Lower leg skin (tissue), 2 donors: ENCODE results near the gene STAP2.

- PRO-cap, result no peak
- RAMPAGE, long total RNA, 2 experiments, result no peak in any of the 2 experiments
Observed at GRCh38 chr19:3979172-3980237, 5.8 kb downstream of the EEF2 start.

- PRO-cap, result no peak
- RAMPAGE, long total RNA, 2 experiments, result no peak in any of the 2 experiments
Observed at GRCh38 chr19:3980238-3981252, 4.7 kb downstream of the EEF2 start.

- PRO-cap, result no peak
- RAMPAGE, long total RNA, 2 experiments, result no peak in any of the 2 experiments
Observed at GRCh38 chr19:3983433-3983824, 1.8 kb downstream of the EEF2 start.

DNA sequence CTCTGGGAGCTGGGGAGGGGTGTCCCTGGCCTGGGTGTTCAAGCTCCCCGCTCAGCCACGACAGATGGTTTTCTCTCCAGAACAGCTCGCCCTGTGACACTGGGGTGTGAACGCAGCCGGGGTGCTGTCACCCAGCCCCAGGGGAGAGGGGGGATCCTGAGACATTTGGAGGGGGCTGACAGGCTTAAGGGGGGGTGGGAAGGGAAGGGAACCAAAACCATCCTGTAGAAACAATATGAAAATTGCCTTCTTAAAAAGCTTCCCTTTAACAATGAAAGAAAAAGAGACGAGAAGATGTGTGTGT, 21.4 kb downstream of the ZBTB7A start:
- PRO-cap, result no peak
- RAMPAGE, long total RNA, 2 experiments, result start-site peak on the minus strand in 1 of 2 experiments, centred at positions 64 to 272 of the sequence, 7 to 13 reads per replicate

DNA sequence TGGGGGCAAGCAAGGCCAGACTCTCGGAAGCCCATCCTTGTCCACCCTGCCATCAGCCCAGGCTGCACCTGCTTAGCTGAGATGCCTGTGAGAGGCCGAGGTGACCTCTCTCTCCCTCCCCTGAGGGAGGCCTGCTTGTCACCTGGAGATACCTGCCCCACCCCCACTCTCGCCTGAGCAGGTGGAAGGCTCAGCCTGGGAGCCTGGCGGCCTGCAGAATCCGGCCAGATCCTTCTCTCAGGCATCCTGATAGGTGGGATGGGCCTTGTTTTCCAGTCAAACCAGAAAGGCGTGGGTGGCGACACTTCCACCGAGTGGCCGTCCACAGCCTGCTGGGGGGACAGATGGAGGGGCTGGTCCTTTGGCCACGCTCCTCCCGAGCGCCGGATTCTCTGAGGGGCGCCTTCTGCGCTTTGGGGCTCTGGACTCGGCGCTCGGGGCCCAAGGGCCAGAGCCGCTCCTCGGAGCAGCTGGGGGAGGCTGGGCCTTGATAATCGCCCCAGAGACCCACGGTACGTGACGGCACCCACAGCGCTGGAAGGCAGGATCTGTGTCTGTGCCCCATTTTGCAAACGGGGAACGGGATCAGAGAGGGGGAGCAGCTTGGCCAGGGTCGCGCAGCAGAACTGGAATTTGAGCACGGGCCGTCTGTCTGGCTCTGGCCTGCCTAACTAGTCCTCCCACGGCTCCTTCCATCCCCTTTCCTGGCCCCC, 4.6 kb downstream of the ZBTB7A start:
- PRO-cap, result no peak
- RAMPAGE, long total RNA, 2 experiments, result no peak in any of the 2 experiments

DNA sequence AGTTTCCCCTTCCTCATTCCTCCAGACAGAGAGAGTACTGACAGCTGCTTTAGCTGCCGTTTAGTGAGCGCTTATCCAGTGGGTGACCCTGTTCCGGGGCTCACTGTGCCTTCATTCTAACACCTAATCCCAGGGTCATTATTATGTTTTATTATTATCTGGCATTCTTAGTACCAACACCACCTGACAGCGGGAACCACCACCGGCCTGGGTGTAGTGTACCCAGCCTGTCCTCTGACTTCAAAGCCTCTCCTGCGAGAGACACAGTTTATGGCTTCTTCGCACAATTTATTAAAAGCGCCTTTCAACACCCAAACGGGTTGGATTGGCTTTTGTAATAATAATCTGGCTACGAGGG, 1.3 kb upstream of the ZBTB7A start:
- PRO-cap, result no peak
- RAMPAGE, long total RNA, 2 experiments, result no peak in any of the 2 experiments

GRCh38 chr19:4069316-4069638, 2.6 kb upstream of the ZBTB7A start:
- PRO-cap, result no peak
- RAMPAGE, long total RNA, 2 experiments, result no peak in any of the 2 experiments

DNA sequence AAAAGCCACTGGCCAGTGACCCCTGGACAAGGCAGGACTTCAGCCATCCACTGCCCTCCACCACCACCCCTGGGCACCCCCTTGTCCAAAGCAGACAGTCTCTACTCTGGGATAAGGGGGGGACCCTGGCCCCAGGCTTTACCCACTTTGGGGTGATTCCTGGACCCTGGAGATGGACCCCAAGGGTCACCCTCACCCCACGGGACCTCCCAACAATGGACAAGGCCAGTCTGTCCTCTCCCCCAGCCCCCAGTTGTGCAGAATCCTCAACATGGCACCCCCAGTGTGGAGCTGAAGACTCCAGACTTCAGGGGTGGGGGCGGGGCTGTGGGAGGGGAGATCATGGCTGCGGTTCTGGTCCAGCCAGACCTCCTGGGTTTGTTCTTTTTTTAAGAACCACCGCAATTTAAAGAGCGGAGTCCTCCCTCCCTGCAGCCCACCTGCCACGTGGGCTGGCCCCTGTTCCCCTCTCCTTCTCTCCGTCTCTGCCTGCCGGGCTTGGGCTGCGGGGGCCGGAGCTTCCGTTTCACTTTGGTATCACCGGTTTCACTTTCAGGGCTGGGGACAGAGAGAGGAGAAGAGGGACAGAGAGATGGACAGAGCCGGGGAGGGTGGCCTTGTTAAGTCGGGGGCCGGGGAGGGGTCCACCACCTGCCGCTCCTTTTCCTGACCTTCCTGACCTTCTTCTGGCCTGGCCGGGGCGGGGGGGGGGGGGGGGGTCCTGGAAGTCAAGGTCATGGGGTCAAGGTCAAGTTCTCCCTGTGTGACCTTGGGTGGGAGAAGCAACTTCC, 11.1 kb upstream of the ZBTB7A start:
- PRO-cap, result bidirectional peak, plus-strand start at position 555 of the sequence, minus-strand start at position 487 of the sequence
- RAMPAGE, long total RNA, 2 experiments, result no peak in any of the 2 experiments

DNA sequence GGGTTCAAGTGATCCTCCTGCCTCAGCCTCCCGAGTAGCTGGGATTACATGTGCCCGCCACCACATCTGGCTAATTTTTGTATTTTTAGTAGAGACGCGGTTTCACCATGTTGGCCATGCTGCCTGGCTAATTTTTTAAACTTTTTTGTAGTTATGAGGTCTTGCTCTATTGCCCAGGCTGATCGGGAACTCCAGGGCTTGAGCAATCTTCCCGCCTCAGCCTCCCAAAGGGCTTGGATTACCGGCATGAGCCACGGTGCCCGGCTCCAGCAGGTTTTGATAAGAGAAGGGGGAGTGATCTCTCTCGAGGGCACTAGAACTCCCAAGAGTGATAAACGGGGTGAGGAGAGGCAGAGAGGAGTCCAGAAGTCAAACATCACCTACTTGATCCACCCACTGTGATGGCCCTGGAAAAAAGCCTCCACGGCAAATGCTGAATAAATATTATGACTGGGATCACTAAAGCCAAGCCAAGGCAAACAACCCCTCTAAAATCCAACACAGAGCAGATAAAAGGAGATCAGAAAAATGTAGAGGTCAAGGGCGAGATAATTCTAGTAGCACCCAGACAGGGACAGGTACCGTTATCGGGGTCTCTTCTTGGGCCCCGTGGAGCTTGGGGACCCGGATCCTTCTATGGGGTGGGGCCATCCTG, 4.0 kb upstream of the CREB3L3 start:
- PRO-cap, result no peak
- RAMPAGE, long total RNA, 2 experiments, result no peak in any of the 2 experiments

DNA sequence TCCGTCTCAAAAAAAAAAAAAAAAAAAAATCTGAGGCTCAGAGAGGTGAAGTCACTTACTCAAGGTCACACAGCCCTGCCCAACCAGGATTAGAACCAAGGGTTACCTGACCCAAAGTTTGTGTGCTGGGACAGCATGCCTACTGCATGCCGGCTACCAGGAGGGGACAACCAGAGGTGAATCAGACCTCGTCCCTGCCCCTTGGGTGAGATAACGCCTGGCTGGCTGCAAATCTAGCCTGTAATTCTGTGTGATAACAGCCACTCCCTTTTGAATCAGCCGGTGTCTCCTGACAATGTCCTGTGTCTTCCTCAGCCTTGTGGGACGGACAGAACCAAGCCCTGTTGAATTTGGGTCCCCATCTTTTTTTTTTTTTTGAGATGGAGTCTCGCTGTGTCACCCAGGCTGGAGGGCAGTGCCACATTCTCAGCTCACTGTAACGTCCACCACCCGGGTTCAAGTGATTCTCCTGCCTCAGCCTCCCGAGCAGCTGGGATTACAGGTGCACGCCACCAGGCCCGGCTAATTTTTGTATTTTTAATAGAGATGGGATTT, 5.4 kb downstream of the CREB3L3 start:
- PRO-cap, result no peak
- RAMPAGE, long total RNA, 2 experiments, result no peak in any of the 2 experiments

DNA sequence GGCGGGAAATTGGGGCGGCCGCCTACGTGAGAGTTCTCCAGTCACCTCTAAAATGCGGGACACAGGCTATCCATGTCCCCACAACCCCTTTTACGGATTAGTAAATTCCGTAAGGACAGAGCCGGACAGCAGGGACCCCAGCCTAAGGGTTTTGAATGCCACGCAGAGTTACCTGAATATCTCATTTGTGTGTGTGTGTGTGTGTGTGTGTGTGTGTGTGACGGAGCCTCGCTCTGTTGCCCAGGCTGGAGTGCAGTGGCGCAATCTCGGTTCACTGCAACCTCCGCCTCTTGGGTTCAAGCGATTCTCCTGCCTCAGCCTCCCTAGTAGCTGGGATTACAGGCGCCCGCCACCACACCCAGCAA, 273 bp downstream of the ANKRD24 start:
- PRO-cap, result no peak
- RAMPAGE, long total RNA, 2 experiments, result no peak in any of the 2 experiments

GRCh38 chr19:4337785-4338995, at the start of gene STAP2:
Gene STAP2 (minus strand): TSS chr19:4338827.
- PRO-cap, result unidirectional peak, minus-strand start at chr19:4338810; unidirectional peak, minus-strand start at chr19:4338874
- RAMPAGE, long total RNA, 2 experiments, result start-site peak on the minus strand in 2 of 2 experiments, at chr19:4338796-4338830 at its widest, 140 to 142 reads per replicate

GRCh38 chr19:4340923-4341189, 2.2 kb upstream of the STAP2 start:
- PRO-cap, result no peak
- RAMPAGE, long total RNA, 2 experiments, result no peak in any of the 2 experiments

- PRO-cap, result no peak
- RAMPAGE, long total RNA, 2 experiments, result no peak in any of the 2 experiments
Observed at GRCh38 chr19:4360311-4360705, 16.9 kb downstream of the MPND start.

DNA sequence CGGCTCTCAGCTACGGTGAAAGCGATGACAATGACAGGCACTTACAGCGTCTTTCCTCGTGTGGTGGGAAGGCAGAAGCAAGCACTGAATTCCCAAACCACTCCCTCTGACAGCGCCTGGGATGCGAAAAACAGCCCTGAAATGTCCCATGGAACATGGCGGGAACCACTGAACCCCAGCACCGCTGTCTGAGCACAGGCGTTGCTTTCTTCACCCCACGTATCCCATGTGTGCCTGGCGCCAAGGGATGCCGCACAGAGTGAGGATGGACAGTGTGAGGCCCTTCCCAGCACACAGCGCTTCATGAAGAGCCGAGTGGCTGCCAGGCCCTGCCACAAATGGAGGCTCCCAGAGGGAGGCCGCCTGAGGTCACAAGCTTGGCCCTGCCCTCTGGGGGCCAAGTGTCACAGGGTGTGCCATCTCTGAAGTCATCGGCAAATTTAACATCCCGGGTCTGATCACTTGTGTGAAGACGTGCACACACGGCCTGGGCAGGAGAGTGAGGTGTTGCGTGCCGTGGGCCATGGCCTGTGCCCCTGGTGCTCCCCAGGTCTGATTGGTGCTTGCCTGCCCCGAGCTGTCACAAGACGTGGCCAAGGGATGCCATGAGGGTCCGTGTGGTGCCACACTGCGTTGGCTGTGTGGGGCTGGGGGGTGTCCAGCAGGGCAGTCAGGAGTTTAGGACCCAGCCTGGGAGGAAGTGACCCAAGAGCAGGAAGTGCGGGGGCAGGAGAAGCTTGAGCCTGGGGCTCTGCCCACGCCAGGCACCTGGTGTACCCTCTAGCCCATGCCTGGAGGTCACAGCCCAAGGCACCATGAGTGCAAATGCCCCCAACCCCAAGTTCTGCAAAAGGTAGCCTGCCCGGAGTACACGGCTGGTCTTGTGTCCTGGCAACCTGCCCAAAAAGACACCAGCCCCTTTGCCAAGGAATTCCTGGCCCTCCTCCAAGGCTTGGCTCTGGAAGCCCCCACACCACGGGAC, 24.6 kb downstream of the MPND start:
- PRO-cap, result no peak
- RAMPAGE, long total RNA, 2 experiments, result no peak in any of the 2 experiments

DNA sequence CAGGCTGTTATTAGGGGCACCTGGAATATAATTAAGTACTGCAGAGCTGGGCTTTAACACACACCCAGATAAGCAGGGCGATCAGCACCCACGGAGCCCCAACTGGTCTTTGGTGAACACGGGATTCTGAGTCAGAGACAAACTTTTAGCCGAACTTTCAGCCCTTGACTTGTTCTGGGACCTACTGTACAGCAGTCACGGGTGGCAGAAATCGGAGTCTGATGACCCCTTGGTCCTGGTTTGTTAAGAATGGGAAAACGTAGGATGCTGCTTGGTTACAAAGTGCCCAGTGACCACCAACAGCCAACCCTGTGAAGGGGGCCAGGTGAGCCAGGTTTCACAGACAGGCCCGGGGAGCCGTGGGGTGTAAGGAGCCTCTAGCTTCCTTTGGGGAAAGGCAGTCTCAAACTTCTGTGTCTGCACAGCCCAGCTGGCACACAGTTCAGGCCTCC, 9.0 kb downstream of the SH3GL1 start:
- PRO-cap, result no peak
- RAMPAGE, long total RNA, 2 experiments, result no peak in any of the 2 experiments

DNA sequence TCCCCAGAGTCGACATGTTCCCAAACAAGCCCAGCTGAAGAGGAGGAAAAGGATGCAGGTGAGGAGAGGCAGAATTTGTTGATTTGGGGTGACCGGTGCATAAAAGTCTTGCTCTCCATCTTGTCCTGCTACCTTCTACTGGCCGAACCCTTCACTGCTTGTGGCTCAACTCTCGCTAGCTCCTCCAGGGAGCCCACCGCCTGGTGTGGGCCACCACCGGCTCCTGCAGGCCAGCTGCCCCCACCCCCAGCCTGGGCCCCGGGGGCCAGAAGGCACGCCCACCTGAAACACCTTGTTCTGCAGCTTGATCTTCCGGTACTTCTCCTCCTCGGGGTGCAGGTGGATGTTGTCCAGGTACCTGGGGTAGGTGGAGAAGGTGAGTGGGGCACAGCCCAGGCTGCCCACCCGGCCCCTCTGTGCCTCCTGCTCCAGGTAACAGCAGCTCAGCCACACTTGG, 10.3 kb downstream of the UBXN6 start:
- PRO-cap, result no peak
- RAMPAGE, long total RNA, 2 experiments, result no peak in any of the 2 experiments

- PRO-cap, result no peak
- RAMPAGE, long total RNA, 2 experiments, result no peak in any of the 2 experiments
Observed at GRCh38 chr19:4531467-4531979, 3.5 kb downstream of the PLIN5 start.

- PRO-cap, result no peak
- RAMPAGE, long total RNA, 2 experiments, result no peak in any of the 2 experiments
Observed at GRCh38 chr19:4697104-4697661, 26.5 kb downstream of the DPP9 start.

GRCh38 chr19:4703651-4704753, 19.6 kb downstream of the DPP9 start:
- PRO-cap, result no peak
- RAMPAGE, long total RNA, 2 experiments, result no peak in any of the 2 experiments